Endothelial cell (in vitro differentiated cells): ENCODE results near the genes FAM200B and CD38.

DNA sequence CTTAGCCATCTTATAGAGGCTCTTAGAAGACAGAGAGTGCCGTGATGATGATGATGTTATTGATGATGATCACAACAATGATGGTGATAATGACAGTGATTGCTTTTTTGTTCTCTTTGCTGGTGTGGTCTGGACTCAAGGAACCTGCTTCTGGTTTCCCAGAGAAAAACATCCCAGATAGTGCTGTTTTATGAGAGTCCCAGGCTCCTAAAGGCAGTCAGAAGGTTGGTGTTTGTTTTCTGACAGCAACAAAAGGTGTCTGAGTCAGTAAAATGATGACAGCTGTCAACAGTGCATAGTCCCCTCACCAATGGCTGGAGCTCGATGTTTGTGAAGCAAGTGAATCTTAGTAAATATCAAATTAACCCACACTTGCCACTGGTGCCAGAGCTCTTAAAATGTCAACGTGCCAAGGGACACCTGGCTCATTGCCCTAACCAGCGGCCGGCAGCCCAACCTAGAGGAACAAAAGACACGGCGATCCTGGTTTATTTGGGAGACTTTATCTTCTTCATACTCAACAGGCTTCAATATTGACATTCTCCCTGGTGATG is 143.3 kb downstream of the CPEB2 start:
- PRO-cap = no peak

DNA sequence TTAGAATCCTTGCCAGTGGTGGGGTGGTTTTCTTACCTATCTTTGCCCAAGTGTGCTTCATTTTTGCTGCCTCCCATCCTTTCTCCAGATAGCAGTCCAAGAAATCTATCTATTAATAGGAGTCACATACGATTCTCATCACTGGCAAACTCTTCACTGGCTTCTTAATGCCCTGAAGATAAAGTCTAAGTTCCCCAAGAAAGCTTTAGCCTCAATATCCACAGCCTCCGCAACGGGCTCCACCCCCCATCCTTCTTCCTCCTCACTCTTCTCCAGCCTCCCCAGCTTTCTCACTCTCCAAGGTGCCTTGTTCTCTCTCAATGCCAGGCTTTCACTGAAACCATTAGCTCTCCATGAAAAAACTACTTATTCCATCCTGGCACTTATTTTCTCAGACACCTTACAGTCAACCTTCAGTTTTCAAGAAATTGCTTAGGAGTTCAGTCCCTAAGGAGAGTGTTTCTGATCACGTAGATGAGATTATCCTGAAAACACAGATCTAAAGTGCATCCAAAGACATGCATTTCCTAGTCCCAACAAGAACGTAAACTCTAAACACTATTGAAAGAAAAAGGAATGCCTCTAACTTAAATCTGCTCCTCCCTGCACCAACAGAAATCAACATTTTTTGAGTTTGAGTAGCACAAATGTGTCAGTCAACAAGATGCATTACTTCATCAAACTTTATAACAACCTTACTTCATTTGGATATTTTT is 7.8 kb upstream of the C1QTNF7 start:
- PRO-cap = no peak

GRCh38 chr4:15428483-15428871 is 644 bp downstream of the C1QTNF7 start:
- PRO-cap = no peak

GRCh38 chr4:15450930-15451374 is 18.7 kb upstream of the CC2D2A start:
- PRO-cap = no peak

DNA sequence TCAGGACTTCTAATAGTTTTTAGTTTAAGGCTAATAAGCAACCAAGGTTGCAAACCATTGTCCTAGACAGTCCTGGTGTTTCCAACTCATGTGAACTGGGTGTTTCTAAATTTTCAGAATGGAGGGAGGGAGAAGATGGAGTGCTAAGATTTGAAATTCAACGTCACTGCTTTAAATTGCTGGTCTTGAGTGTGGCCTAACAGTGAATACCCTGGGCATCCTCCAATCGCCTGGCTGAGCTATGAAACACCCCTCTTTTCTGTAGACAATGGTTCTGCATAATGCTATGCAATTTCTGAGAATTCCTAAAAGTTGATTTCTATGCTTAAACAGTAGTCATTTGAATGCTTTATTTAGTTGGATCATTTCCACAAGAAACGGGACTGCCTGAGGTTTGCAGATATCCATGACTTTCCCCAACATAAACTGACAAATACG is 1.2 kb downstream of the FBXL5 start:
- PRO-cap = no peak

- PRO-cap = no peak
Measured at GRCh38 chr4:15665804-15666281, 10.7 kb upstream of the FBXL5 start.

DNA sequence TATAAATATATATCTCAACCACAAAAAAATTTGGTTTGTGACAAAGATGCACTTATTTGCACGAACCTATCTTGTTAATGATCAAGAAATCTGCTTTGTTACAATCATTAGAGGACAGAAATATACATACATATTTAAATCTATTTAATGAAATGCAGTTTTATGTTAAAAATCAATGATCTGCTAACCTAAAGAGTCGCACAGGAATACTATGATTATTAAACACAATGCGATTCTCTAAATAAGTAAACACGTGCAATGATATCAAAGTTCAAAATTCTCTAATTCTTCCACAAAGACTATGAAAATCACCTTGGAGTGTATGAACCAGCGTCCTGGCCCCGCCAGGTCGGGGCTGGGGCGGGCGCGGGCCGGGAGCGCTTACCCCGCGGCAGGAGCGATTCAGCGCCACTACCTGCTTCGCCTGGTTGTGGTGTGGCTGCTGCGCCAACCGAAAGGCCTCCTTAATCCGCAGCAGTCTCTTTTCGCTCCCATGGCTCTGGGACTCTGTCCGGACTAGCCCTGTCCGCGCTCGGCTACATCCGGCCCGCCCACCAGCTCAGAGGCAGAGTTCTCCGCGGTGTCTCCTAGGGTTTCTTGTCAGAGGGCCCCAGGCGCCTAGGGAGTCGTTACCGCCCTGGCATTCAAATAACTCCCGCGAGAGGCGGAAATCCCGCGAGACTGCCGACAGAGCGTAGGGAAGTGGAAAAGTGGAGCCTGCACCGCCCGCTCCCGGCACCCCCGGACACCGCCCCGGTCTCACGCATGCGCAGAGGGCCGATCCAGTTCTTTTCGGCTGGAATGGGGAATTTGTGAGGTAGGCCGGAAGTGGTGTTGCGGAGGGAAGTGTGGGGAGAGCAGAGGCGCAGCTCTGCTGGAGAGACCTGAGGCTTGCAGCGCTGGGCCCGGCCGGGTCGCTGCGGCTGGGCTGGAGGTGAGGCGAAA is at the start of gene FAM200B:
Gene FAM200B (plus strand): TSS at position 860 of the 945 bp plus-strand sequence.
- PRO-cap = unidirectional peak, plus-strand start at position 347 of the sequence; bidirectional peak, plus-strand start at position 887 of the sequence, minus-strand start at position 458 of the sequence

DNA sequence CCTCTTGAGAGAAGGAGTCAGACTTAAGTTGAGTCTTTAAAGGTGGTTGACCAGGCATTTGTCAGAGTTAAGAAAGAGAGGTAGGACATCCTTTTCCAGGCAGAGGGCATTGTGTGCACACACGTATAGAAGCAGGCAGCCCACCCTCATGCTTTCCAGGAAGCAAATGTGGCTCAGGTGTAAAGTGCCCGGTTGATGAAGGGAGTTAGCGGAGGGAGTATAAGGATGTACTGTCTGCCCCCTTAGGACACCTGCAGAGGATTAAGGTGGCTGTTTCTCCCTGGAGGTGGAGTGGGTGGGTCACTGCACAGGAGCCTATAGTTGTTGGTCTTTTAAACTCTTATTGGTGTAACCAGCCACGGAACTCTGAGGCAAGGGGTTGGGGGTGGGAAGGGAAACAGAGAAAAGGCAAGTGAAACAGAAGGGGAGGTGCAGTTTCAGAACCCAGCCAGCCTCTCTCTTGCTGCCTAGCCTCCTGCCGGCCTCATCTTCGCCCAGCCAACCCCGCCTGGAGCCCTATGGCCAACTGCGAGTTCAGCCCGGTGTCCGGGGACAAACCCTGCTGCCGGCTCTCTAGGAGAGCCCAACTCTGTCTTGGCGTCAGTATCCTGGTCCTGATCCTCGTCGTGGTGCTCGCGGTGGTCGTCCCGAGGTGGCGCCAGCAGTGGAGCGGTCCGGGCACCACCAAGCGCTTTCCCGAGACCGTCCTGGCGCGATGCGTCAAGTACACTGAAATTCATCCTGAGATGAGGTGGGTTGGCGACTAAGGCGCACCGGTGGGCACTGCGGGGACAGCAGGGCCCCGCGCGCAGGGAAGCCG is at the start of gene CD38:
Gene CD38 (plus strand): TSS at position 432 of the 820 bp plus-strand sequence.
- PRO-cap = no peak

DNA sequence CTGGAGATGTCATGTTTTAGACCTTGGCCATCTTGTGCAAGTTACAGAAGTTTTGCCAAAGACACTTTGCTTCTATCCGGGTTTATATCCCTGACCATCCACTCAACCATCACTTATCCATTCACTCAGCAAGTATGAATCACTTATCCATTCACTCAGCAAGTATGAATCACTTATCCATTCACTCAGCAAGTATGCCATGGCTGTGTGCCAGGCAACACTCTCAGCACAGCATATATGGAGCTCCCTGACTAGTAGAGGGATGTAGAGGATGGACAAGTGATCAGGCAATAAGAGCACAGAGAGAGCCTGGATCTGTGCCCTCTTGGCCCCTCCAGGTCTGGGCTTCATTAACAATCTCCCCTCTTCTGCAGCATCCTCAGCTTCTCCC is 17.2 kb downstream of the FGFBP1 start:
- PRO-cap = no peak

DNA sequence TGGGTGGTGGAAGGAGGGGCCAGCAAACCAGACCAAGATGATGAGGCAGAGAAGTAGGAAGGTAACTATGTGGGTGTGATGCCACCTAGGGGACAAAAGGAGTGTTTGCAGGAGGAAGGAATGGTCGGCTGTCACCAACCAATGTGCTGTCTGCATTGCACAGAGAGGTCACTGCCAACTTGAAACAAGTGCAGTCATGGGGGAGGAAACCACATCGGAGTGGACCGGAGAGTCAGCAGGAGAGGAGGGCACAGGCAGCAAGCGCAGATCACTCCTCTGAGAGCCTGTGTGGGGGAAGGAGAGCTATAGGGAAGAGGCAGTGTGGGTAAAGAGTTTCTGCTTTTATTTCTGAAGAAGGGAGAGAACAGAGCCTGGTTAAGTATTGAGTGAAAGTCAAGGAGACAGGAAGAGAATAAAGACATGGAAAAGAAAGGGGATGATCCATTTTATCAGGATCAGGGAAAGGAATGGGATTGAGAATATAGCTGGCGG is 38.6 kb upstream of the FGFBP2 start:
- PRO-cap = no peak

DNA sequence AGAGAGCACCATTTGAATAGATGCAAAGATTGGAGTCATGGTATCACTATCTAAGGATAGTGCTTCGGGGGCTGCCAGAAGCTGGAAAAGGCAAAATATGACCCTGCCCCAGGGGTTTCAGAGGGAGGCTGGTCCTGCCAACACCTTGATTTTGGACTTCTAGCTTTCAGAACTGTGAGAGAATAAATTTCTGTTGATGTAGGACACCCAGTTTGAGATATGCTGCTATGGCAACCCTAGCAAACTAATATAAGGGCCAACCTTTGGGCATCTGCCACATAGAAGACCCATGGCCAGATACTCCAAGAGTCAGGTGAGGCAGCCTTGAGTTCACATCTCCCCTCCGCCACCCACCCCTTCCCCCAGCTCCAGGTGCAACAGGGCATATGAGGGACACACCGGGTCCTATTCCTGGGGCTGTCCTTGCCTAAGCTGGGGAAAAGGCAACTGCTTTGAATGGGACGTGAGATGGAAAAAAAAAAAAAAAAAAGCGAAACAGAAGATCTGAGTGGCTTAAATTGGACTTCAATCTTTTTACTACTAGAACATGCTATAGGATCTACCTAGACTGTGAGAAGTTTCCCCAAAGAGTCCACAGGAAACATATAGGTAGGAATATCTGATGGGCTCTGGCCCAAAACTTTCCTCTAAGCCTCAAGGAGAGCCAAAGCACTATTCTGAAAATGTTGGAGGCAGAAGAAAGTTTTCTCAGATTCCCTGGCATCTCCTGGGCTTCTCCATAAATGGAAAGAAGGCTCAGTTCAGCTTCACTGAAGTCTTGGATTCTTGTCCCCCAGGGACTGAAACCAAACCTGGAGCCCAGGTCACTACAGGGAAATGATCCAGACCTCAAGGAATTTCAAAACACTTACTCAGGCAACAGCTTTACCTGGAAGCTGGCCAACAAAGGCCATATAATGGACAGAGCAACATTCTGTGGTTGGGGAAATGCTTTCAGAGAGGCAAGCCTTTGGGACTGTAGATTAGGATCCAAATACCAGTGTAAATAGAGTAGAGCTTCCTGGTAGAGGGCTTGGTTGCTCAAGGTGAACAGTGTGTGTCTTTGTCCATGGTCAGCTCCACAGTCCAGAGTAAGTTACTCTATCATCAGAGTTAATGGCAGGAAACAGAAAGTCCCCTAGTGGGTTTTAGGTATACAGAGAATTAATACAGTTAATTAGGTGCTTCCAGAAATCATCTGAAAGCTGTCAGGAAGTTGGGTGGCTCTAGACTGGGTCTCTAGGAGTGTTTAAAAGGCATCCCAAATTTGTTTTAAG is 56.8 kb upstream of the PROM1 start:
- PRO-cap = no peak

DNA sequence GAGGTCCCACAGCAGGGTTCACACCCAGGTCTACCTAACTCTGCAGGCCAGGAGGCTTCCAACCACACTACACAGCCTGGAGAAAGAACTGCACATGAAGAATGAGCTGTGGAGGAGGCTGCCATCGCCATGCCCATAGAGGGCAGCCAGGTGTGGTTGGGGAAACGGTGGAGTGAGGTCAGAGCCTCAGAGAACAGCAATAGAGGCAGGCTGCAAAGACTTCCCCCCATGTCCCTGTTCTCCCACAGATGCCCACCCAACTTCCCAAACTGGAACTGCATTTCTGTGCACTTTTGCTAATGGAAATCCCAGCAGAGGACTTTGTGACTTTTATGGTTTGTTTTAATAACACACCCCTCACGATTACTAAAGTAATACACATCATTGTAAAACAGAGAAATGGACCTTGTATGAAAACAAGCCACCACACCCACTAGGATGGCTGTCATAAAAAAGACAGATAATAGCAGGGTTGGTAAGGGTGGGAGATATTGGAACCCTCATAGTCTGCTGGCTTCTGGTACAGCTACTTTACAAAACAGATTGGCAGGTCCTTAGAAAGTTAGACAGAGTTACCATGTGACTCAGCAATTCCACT is 59.0 kb upstream of the PROM1 start:
- PRO-cap = no peak

DNA sequence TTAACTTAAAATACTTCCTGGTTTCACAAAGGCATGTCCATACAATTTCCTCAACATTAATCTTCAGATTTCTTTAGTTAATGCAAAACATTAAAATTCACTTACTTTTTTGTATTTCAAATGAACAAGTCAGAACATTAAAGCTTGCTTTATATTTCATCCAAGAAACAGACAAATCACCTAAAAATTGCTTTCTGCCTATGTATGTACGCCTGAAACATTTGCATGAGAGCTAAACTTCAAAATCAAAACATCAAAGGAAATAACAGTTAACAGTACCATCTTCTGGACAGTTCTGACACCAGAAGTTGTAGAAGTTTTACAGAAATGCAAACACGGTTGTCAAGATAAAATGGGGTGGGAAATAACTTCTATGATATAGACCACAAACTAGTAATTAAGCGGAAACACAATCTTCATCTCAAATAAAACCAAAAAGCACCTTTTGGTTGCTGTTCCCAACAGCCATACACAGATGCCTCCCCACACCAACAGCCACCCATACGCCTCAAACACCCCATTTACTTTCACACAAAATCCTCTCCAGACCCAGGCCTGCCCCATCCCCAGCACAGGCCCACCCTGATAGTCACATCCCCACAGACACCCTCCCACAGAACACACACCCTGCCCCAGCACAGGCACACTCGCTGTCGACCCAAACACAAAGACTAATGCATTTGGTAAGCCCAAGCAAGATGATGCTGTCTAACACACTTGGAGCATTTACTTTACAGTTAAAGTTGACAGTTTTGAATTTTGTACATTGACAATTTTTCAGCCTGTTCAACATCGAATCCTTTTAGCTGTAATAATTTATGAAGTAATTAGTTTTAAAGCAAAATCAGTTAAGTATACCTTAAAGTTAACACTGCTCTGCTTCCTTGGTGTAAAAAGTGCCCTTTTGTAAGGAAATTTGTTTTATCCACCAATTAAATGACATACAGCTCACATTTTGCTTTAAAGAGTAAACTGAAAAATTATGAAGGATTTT is 64.3 kb downstream of the TAPT1 start:
- PRO-cap = no peak

GRCh38 chr4:16212339-16213050 is 13.8 kb downstream of the TAPT1 start:
- PRO-cap = no peak

- PRO-cap = unidirectional peak, minus-strand start at chr4:16771595
Measured at GRCh38 chr4:16771484-16772040, 126.9 kb downstream of the LDB2 start.

DNA sequence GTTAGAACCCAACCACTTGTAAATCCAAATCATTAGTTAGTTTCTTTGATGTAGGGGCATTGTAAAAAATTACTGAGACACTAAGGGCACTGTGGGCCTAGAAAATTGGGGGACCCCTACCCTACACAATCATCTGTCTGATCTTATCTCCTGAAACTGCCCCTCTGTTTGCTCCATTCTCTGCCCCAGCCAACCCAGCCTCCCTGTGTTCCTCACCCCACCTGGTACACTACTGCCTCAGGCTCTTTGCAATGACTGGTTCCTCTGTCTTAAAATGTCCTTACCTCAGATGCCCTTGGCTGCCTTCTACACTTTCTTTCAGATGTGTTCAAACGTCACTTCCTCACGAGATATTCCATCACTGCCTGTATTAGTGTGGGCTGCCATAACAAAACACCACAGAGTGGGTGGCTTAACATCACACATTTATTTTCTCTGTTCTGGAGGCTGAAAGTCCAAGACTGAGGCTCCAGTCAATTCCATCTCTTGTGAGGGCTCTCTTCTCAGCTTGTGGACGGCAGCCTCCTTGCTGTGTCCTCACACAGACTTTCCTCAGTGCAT is 29.2 kb downstream of the QDPR start:
- PRO-cap = no peak

DNA sequence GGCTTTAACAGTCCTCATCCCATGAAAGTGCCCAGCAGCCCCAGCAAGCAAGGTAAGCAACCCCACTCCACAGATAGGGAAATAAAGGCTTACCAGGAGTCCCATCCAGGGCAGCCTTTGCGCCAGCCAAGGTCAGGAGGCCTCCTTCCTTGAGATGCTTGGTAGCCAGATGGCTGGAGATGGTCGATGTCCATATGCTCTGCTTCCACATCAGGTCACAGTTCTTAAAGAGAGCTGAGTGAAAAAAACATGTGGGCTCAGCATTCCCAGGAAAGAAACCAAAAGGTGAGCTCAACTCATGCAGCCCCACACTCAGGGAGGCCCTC is 10.3 kb downstream of the QDPR start:
- PRO-cap = no peak

GRCh38 chr4:17811104-17812128 is 637 bp downstream of the NCAPG start:
- PRO-cap = bidirectional peak, plus-strand start at chr4:17811315, minus-strand start at chr4:17811324

- PRO-cap = bidirectional peak, plus-strand start at chr4:18319271, minus-strand start at chr4:18319095
Measured at GRCh38 chr4:18318932-18319453, 297.4 kb upstream of the LCORL start.

DNA sequence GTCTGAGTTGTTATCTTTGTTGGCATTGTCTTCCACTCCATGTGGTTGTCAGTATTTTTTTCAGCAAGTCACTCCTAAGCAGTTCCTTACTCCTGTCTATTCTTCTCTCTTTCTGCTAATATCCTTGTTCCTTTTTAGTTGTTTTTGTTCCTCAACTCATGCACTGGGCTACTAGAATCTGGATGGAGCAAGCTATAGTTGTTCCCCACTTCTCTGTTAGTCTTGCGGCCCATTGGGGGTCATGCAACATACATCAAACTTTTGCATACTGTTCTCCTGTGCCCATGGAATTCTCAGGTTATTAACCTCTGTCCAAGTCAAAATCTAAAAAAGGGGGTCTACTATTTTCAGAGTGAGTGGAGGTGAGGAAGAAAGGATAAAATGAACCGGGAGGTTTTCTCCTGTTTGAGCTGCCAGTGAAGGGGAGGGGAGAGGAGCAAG is 300.1 kb upstream of the LCORL start:
- PRO-cap = no peak